Colic lymph node (tissue), 1 donor: ENCODE data around the genes HOXC4, SMUG1, HNRNPA1, TESPA1, NEUROD4, OR2AP1 and METTL7B.

GRCh38 chr12:54010887-54012004 lies 2.5 kb downstream of the HOXC8 start:
- PRO-cap, result no peak

GRCh38 chr12:54013224-54013956 lies 4.6 kb downstream of the HOXC8 start:
- PRO-cap, result no peak

DNA sequence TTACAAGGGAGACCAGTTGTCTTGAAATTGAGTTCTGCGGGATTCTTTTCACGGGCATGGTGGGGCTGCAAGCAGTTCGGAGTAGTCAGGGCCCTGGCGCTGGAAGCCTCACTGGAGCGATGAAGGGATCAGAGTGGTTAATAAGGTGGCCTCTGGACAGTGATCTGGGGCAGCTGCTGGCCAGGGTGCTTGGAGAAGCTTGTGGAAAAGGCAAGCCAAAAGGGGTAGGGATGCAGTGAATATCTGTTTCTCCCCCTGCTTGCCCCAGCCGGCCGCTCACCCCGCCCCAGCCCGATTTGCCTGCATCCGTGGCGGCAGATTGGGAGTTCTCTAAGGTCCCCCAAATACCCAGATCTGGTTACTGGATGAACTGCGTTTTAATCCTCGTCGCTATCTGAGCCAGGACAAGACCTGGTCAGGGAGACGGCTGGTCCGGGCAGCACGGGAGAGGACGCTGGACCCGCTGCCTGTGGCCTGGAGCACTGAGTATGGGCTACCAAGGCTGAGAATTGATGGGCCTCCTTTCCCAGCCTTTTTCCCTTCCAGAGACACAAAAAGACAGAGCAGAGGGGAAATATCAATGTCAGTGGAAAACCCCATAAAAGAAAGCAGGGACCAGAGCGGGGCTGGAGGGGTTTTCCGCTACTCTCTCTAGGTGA lies 7.2 kb upstream of the HOXC6 start:
- PRO-cap, result no peak

GRCh38 chr12:54053568-54054388 lies at the start of gene HOXC4:
Gene HOXC4, plus strand, starts transcription at chr12:54053835.
- PRO-cap, result bidirectional peak, plus-strand start at chr12:54053824, minus-strand start at chr12:54053737

GRCh38 chr12:54188441-54189445 lies at the start of gene SMUG1:
Gene SMUG1, minus strand, starts transcription at chr12:54188985.
- PRO-cap, result bidirectional peak, plus-strand start at chr12:54189171, minus-strand start at chr12:54188974

- PRO-cap, result unidirectional peak, plus-strand start at chr12:54280739
Observed at GRCh38 chr12:54280650-54281625, at the start of gene HNRNPA1. Gene HNRNPA1, plus strand, starts transcription at chr12:54280726.

GRCh38 chr12:54375174-54375605 lies 9.3 kb downstream of the ZNF385A start:
- PRO-cap, result no peak

DNA sequence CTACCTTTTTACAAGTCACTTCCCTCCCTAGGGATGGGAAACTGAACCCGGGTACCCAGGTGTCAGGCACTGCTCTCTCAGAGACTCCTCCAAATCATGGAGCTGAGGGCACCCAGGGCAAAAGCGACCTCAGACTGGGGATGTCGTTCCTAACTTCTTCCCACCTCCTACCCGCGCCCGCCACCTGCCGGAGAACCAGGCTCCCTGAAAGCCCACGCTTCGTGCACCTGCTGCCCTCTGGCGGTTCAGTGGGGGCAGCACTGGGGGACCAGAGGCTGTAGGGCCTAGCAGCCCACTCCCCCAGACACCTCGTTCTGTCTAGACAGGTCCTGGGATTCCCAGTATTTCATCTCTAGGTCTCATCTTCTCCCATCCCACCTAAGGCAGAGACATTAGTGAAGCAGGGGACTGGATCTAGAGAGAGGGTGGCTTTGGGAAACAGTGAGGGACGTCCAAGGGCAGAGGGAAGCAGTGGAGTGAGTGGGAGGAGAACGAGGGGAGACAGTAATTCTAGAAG lies 4.9 kb downstream of the ZNF385A start:
- PRO-cap, result no peak

- PRO-cap, result no peak
Observed at GRCh38 chr12:54385491-54386087, 1.1 kb upstream of the ZNF385A start.

DNA sequence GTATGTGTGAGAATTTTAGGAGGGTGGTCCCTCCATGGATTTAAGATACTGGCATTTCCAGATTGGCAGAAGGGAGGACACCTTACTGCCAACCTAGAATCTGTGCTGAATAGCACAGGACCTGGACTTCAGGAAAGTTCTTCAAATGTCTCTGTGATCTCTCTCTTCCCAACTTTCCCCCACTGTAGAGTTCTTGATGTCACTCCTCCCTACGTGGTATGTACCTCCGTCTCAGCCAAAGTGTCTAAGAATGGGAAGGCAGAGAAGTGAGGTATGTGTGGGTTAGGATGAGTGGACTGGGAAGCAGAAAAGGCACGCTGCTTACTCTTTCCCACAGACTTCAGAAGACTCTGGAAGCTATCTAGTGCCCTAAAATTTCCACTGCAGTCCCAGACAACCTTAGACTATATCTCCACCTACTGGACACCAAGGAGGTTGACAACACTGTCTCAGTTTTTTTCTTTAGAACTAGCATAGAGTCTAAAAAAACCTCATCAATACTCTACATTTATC lies 20.4 kb upstream of the ITGA5 start:
- PRO-cap, result no peak

GRCh38 chr12:54587269-54587999 lies 1.0 kb downstream of the PPP1R1A start:
- PRO-cap, result no peak

DNA sequence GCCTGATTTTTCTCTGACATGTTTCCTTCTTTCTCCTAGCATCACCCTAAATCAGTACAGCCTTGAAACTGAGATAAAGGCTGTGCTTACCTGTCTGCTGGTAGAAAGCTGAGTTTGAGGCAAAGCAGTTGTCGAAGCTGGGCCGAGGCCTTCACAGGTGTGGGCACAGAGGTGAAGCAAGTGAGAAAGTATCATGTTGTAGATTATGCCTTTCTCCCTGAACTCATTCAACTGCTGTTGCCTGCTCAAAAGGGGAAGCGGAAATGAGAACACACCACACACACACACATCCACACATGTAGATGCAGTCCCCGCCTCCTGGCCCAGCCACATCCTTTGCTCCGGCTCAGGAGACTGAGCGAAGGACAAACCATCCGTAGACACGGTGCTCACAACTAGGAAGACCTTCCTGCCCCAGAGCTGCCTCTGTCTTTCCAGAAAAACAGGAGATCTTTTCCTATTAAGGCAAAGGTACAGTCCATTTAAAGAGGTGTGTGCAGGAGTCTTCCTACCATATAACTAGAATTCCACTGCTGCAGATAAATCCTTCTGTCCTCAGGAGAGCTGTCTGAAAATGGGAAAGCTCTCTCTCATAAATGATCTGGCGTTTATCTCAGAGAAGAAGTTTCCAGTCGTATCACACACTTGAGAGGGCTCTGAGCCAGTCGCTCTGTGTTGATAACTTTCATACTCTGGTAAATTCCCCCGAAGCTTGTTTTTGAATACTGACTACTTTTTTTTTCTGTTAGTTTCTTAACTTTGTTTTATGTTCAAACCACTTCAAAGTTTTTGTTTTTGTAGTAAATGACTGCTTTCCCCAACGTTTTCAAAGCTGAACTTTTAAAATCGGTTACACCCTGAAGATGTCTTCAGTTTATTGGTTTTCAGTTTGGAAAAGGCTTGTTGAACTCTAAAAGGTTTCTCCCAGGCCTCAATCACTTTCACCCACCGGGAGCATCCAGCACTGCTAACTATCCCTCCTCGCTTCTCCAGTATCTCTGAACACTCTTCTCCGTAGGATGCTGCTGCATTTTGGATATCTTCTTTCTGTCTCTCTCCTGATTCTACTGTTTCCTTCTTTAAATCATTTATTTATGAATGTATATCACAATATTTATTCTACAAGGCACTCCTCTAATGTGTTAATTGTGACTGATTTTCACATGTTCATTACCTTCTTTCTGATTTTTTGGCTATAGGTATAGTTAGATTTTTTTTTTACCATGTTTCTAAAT lies at the start of gene TESPA1:
TESPA1 (minus strand) TSS at position 268 of the 1,235 bp plus-strand sequence.
- PRO-cap, result bidirectional peak, plus-strand start at position 349 of the sequence, minus-strand start at position 265 of the sequence; unidirectional peak, plus-strand start at position 622 of the sequence; unidirectional peak, minus-strand start at position 658 of the sequence

DNA sequence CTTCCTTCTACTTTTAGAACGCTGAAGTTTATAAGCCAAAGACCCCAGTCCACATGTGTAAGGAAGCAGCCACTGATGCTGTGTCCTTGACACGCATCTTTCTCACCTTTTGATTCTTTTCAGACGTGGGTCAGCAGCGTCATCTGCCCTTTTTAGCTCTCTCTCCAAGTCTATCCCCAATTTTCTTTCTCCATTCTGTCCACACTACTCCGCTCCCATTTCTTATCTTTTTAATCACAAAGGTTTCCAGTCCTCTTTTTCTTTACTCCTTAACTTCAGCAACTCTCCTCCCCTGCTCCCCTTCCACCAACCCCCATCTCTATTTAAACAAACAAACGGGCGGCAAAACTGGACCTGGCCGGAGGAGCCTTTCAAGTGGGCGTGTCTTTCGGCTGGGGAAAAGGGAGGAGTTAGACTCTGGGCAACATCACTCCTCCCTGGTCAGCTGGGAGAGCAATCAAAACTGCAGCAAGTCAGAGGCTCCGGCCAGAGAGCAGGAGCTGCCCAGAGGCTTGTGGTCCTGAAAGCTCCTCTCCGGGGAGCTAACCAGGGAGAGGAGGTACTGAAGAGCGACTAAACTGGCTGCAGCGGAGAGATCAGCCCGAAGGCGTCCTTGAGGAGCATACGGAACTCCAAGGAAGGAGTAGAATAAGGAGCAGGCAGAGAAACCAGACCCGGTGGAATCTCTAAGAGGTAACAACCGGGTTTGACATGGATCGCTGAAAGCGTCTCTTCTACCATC lies at the start of gene NEUROD4:
NEUROD4 (plus strand) TSS at position 489 of the 742 bp plus-strand sequence.
- PRO-cap, result no peak

- PRO-cap, result no peak
Observed at GRCh38 chr12:55411961-55412245, 11.6 kb downstream of the OR6C65 start.

- PRO-cap, result no peak
Observed at GRCh38 chr12:55572193-55572555, at the start of gene OR2AP1. Gene OR2AP1, plus strand, starts transcription at chr12:55572468.

DNA sequence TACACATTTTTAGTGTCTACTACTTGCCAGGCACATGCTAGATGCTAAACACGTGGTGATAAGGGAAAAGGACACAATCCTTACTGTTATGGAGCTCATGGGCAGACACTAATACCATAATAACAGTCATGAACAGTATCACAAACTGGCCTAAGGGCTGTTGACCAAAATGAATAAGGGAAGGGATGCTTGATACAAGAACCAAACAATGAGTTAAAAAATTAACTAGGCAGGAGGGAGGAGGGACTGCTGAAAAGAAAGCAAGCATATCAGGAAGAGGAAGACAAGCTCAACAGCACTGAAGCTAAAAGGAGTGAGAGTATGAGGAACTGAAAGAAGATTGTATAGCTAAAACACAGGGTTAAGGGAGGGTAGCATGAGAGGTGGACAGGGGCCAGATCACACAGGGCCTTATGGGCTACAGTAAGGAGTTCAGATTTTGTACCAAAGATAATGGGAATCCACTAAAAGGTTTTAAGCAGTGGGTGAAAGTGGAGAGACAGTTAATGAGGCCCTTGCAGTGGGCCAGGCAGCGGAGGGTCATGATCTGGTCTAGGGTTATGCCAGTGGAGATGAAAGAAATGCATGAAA lies 7.9 kb upstream of the METTL7B start:
- PRO-cap, result no peak

DNA sequence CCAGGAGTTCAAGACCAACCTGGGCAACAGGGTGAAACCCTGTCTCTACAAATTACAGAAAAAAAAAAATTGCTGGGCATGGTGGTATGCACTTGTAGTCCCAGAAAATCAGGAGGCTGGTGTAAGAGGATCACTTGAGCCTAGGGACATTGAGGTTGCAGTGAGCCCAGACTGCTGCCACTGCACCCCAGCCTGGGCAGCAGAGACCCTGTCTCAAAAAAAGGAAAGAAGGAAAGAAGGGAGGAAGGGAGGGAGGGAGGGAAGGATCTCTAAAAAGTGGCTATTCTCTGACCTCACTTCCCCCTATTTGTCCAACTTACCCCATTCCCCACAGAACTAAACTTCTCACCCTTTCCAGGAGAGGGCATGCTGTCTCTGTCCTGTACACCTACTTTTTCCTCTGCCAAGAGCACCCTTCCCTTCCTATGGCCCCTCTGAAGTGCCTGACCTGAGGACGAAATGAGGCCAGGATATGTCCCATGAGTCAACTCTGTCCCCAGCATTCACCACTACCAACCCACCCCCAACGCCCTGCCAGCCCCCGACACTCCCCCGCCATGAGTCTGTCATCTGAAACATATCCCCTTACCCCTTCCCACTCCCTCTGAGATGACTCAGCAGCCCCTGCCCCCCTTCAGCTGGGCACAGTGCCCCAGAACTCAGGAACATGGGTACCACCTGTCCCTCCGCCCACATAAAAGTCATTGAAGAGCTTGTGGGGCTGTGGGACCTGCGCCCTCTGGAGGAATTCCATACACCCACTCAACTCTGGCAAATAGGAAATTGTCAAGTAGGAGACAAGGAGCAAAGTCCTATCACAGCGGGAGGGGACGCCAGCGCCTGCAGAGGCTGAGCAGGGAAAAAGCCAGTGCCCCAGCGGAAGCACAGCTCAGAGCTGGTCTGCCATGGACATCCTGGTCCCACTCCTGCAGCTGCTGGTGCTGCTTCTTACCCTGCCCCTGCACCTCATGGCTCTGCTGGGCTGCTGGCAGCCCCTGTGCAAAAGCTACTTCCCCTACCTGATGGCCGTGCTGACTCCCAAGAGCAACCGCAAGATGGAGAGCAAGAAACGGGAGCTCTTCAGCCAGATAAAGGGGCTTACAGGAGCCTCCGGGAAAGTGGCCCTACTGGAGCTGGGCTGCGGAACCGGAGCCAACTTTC lies at the start of gene METTL7B:
METTL7B (plus strand) TSS at position 887 of the 1,161 bp plus-strand sequence.
- PRO-cap, result no peak

DNA sequence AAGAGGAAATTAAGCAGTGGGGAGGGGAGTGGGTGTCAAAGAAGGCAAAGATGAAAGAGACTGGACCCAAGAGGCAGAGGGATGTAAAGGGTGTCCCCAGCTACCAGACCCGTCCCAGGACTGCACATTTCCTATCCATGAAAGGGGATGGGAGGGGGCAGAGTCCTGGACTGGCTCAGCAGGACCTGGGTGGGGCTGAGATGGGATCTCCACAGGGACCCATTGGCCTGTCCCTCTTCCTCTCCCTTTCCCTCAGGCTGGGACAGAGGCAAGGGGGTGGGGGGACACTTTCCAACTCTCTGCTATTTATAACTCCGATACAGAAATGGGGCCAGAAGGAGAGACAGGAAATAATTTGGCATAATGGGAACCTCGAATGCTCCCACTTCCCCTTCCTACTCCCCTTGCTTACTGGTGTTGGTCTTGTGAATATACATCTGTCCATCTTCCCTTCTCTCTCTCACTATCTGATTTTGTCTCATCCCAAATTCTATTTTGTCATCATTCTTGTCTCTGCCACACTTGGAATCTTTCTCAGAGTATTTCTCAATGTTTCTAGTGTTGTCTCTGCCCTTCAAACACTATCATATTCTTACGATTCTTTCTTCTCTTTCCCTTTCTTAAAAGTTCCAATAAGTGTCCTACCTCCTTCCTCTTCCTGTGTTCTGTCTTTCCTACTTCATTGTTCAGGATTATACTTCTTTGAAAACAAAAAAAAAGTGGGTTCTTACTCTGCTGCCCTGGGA lies 1.1 kb upstream of the ITGA7 start:
- PRO-cap, result unidirectional peak, minus-strand start at position 122 of the sequence

GRCh38 chr12:55709396-55710128 lies 1.9 kb upstream of the ITGA7 start:
- PRO-cap, result no peak

DNA sequence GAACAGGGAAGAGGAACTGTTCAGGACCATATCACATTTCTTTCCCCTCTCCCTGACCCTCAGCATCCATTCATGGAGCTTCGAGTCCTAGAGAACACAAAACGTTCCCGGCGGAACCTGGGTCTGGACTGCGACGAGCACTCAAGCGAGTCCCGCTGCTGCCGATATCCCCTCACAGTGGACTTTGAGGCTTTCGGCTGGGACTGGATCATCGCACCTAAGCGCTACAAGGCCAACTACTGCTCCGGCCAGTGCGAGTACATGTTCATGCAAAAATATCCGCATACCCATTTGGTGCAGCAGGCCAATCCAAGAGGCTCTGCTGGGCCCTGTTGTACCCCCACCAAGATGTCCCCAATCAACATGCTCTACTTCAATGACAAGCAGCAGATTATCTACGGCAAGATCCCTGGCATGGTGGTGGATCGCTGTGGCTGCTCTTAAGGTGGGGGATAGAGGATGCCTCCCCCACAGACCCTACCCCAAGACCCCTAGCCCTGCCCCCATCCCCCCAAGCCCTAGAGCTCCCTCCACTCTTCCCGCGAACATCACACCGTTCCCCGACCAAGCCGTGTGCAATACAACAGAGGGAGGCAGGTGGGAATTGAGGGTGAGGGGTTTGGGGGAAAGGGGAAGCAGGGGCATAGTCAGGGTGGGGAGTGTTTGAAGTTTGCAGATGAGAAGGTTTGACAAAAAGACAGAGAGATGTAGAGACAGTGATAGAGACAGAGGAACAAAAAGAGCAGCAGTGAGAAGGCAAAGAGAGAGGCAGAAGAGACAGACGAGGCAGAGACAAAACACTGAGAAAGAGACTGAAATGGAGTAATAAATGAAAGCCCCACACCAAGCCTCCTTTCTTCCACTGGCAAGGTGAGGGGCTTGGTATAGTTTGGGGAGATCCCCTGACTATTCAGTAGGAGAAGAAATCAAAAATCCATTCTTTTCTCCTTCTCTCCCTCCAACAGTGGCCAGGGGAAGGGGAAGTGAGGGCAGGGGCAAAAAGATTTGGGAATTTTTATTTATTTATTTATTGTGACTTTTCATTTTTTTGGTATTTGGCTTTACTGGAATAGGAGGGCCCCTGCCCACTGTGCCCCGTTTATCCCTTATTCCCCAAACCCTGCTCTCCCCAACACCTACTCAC lies 6.9 kb downstream of the GDF11 start:
- PRO-cap, result no peak